Kidney epithelial cell (primary cell): ENCODE results near the genes CSNK1G3, ZNF608 and PHAX.

DNA sequence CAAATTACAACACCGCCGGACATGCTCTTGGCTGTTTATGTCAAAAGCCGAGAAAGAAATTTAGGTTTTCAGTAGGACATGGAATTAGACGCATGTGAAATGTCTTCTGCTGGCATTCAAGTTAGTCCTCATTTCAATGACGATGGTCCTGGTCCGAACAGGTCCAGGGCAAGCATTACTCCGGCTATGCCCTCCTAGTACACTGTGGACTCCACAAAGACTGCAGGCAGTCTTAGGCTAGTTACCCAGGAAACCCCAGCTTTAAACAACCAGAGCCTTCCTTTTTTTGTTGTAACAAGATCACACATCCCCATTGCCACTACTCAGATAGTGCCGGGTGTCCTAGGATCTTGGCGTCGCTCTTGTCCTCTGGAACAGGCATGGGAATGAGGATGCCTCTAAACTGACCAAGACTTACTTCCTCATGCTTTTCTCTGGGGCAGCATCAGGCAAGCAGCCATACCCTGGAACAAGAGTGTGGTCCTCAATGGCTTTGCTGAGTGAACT, 1.5 kb upstream of the SNCAIP start:
- RAMPAGE, long total RNA = no peak
- RRBS = no CpG with 5 or more reads among the region's 10 CpGs

DNA sequence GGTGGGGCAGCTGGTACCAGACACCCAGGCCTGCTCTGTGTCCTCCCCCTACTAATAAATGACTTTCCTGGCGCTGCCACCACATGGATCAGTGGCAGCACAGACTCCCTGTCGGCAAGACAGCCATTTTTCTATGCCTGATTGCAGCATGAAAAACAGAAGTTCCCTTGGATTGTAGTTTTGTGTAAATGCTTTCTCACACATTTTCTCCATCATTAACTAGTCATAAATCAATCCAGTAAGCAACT, 181.5 kb downstream of the SNCAIP start:
- RAMPAGE, long total RNA = no peak
- RRBS = no CpG with 5 or more reads among the region's 2 CpGs

DNA sequence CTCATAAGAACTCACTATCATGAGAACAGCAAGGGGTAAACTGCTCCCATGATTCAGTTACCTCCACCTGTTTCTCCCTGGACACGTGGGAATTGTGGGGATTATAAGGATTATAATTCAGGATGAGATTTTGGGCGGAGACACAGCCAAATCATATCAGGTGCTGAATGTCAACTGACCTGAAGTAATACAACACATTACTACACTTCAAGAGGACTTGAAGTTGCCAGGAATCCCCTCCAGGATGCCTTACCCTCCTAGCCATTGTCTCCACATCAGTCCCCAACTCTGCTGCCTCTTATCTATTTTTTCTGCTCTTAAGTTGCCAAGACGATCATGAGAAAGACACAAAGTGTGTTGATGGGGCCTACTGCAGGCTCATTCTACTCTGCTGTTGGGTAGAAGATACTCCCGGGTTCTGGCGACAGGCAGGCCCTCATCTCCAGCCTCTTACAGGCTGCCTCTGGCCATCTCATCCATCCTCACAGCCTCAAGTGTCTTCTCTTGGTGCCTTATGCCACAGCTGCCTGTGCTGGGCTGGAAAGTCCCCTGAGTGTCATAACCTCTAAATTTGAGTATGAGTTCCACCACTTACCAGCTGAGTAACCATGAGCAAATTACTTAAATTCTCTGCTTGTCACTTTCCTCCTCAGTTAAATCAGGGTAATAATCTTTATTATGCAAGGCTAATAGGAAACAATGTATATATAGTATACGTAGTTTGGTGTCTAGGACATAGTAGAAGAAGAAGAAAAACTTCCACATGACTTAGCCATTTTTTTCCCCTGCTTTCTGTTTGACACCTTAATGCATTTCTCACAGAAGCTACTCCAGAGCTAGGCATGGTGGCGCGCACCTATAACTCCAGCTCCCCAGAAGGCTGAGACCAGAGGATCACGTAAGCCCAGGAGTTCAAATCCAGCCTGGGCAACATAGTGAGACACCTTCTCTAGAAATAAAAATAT, 73.1 kb upstream of the SNX2 start:
- RAMPAGE, long total RNA = no peak
- RRBS = no CpG with 5 or more reads among the region's 9 CpGs

DNA sequence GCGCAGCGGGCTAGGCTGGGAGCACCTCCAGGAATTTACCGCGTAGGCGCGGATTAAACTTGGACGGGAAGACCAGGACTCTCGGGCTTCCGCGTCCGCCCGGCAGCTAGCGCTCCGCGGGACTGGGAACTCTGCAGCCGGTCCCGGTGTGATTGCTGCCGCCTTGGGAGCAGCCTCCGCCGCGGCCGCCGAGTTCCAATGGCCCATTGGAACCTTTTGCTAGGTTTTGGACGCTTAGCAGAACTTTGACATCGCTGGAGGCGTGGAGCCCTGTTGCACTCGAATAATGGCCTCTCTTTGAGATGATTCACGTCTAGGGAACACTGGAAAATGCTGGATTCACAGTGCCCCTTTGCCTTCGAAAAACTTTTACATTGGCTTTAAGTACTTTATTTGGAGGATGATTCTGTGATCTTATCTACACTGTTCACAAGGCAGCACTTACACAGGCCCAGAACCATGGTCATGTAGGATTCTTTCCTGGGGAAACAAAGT, 459 bp upstream of the PPIC start:
- RAMPAGE, long total RNA = no peak
- RRBS = 0% methylated on average over 4 of the region's 29 CpGs

DNA sequence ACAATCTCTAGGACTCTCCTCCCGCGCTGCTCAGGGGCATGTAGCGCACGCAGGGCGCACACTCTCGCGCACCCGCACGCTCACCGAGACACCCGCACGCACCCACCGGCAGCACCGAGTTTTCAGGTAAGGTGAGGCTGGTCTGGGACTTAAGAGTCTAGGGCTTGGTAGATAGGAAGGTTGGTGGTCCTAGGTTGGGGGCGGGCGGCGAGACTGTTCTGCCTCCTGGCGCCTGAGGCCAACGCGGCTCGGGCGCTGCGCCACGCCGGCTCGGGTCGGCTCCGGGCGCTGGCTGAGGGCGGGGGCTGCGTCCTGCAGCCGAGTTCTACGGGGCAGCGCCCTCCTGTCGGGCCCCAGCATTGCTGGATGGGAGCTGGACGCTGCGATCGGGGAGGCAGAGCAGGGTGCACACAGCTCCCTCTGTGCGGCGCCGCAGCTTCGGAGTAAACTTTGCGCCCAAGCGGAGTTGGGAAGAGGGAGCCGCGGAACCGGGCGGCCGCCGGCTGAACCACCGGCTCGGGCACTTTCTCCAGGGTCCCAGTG, 424 bp downstream of the PRDM6 start:
- RAMPAGE, long total RNA = no peak
- RRBS = no CpG with 5 or more reads among the region's 52 CpGs

GRCh38 chr5:123511592-123511809, 476 bp upstream of the CSNK1G3 start:
- RAMPAGE, long total RNA = no peak
- RRBS = no CpG with 5 or more reads among the region's 4 CpGs

DNA sequence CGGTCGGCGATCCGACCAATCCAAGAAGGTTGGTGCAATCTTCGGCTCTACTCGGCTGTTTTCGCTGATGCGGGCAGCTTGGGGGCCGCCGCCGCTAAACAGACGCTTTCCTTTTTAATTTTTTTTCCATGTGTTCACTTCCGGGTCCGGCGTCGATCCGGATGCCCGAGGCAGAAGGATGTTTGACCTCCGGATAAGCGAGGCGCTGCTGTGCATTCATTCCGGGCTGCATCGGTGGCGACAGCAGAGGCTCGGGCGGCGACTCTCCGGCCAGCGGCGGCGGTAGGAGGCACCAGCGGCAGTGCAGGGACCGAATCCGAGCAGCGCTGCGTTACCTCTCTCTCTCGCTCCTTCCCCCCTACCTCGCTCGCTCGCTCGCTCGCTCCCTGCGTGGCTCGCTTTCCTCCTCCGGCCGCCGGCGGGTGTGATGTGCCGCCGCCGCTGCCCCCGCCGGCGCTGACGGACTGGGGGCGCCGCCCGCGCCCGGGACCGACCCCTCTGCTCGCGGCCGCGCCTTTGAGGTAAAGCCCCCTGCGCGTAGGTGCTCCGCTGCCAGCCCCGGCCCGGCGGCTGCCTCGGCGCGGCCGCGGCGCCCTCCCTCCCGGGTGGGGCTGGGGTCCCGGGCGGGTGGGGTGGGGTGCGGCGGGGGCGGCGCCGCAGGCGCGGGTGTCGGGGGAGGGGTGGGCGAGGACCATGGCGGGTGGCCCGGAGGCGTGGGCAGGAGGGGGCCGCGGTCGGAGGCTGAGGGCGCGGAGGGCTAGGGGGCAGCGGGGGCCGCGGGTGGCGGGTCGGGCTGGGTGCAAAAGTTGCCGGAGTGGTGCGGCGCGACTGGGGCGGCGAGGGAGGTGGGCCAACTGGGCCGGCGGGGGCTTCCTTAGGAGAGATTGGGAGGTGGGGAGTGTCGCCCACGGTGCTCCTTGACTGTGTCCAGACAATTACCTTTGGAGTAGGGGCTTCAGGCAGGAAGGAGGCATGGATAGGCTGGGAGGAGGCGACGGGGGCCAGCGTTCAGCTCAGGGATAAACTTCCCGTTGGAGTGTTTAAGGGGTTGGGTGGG, at the start of gene CSNK1G3:
Gene CSNK1G3 (plus strand): TSS at position 128 of the 1,057 bp plus-strand sequence.
- RAMPAGE, long total RNA = start-site peak on the plus strand centred at position 198 of the sequence, 68 bp wide, 27 and 60 reads in 2 replicates
- RRBS = 1% methylated on average over 47 of the region's 116 CpGs

DNA sequence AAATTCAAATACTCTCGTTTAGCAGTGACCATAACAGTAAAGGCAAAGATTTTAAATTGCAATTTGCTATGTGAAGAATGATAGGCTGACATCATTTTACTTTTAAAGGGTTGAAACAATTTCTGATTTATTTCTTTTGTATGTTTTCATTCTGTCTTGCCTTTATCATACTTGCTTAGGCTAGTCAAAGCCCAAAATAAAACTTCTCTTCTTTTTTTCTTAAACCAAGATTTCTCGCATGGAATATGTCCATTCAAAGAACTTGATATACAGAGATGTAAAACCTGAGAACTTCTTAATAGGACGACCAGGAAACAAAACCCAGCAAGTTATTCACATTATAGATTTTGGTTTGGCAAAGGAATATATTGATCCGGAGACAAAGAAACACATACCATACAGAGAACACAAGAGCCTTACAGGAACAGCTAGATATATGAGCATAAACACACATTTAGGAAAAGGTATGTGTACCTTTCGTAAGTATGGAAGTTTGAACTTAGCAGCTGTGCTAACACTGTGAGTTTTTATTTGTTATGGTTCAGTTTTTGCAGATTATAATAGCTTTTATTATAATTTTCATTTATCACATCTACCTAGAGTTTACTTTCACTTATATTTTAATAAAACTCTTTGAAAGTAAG, 63.6 kb downstream of the CSNK1G3 start:
- RAMPAGE, long total RNA = no peak
- RRBS = no CpG with 5 or more reads among the region's 5 CpGs

DNA sequence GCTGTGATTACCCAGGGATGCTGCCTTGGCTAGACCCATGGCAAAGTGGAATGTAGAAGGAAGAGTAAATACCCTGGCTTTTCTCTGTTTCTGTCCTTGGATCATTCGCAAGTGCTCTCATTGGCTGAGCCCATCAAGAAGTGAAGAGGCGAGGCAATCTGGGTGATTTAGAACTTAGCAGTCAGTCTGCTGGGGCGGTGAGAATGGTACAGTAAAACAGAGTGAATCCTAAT, 354.9 kb downstream of the CSNK1G3 start:
- RAMPAGE, long total RNA = no peak
- RRBS = no CpG with 5 or more reads among the region's 3 CpGs

- RAMPAGE, long total RNA = start-site peak on the minus strand at chr5:124746624-124746665, 36 and 25 reads in 2 replicates; start-site peak on the minus strand at chr5:124746728-124746804, 40 and 26 reads in 2 replicates
- RRBS = no CpG with 5 or more reads among the region's 15 CpGs
These were observed at the start of gene ZNF608 for GRCh38 chr5:124746187-124746937. Gene ZNF608 (minus strand): TSS chr5:124746639.

GRCh38 chr5:124806299-124806934, 60.0 kb upstream of the ZNF608 start:
- RAMPAGE, long total RNA = no peak
- RRBS = no CpG with 5 or more reads among the region's 10 CpGs

DNA sequence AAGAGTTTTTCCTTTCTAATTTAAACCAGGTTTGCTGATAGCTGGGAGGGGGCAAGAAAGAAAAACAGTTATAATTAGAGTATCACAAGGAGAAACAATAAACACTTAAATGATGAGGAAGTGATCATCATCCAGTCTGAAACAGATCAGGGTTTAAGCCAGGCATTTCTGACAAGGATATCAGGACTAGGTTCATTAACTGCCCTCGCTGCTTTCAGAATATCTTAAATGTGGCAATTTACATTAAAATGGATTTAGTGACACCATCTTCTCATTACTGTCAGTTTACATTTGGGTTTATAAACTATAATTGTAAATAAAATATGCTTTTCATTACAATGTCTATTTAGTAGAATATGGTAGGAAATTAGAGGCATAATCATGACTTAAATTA, 511.2 kb upstream of the ZNF608 start:
- RAMPAGE, long total RNA = no peak
- RRBS = no CpG with 5 or more reads among the region's 1 CpG

GRCh38 chr5:126364445-126364821, 58.8 kb upstream of the GRAMD2B start:
- RAMPAGE, long total RNA = no peak
- RRBS = no CpG with 5 or more reads among the region's 4 CpGs

DNA sequence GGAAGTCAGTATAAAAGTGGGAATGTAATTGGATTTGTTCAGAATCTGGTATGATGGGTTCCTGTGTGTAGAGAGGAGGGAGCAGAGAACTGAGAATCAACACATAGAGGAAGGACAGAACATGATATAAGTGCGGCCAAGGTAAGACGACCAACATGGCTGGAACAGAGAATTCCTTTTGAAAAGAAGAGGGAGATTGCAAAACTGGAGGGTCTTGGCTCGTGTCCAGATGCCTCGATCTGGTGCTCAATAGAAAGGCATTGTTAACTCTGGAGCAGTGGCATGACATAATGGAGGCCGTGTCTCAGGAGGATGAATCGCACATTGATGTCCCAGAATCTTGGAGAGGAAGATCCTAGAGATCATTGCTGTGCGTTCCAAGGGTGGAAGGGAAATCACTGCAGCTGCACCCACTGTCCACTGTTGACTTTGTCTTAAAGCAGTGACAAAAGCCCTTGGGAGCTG, 30.8 kb downstream of the GRAMD2B start:
- RAMPAGE, long total RNA = no peak
- RRBS = no CpG with 5 or more reads among the region's 7 CpGs

GRCh38 chr5:126479631-126480338, 56.6 kb downstream of the GRAMD2B start:
- RAMPAGE, long total RNA = no peak
- RRBS = no CpG with 5 or more reads among the region's 3 CpGs

DNA sequence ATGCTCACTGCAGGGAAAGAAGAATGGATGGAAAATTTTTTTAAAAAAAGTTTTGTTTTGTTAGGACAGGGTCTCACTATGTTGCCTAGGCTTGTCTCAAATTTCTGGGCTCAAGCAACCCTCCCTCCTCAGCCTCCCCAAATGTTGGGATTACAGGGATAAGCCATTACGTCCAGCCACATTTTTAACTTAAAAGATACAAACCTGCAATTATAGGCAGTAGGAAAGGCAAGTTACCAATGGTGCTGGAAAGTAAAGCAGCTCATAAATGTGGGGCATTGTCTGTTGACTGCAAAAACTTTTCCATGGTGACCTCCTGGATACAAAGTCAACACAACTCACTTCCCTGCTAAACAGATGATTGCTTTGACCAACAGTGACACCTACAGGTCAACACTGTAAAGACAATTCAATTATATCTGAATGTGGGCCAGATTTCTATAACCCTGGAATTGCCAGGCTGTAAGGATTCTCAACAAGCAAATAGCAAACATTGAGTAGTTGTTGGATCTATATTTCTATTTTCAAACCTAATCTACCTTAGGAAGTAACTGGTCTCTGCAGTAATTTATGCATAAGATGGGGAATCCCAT, 56.0 kb downstream of the ALDH7A1 start:
- RAMPAGE, long total RNA = no peak
- RRBS = no CpG with 5 or more reads among the region's 1 CpG

GRCh38 chr5:126600013-126601168, at the start of gene PHAX:
Gene PHAX (plus strand): TSS chr5:126600947.
- RAMPAGE, long total RNA = start-site peak on the plus strand at chr5:126600922-126600965, 2,268 and 2,303 reads in 2 replicates
- RRBS = 2% methylated on average over 16 of the region's 61 CpGs

DNA sequence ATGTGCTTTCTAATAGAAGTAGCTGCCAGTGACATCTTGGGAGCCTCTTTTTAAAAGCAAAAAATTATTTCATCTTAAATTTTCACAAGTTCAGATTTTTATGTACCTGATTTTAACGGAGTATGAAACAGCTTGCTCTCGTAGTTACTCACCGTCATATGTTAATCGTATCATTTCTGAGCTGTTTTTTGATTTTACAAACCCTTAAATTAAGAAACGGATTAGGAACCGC, 877 bp upstream of the LMNB1 start:
- RAMPAGE, long total RNA = no peak
- RRBS = no CpG with 5 or more reads among the region's 6 CpGs

DNA sequence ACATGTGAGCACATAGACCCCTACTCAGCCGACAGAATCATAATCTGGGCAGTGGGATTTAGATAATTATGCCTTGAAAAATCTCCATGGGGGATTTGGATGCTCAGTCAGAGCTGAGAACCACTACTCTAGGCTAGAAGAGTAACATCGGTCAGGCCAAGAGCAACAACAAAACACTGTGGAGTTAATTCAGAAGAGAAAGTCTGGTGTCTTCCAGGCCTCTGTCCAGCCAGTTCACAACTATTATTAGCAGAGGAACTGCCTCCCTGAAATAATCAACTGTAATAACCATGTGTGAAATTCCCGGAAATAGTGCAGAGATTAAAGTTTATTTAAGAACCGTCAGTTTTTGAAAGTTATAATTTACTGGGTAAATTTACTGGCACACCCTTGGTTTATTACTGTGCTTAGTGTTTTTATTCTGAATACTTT, 8.2 kb upstream of the MARCHF3 start:
- RAMPAGE, long total RNA = no peak
- RRBS = no CpG with 5 or more reads among the region's 4 CpGs

GRCh38 chr5:127040679-127041402, 10.5 kb upstream of the MARCHF3 start:
- RAMPAGE, long total RNA = no peak
- RRBS = no CpG with 5 or more reads among the region's 8 CpGs